Left lung (tissue), 1 donor: ENCODE data around the gene STARD10.

- PRO-cap = no peak
Observed at GRCh38 chr11:72243711-72244076, 282 bp downstream of the PHOX2A start.

GRCh38 chr11:72417830-72418511 is 16.4 kb downstream of the CLPB start:
- PRO-cap = no peak

DNA sequence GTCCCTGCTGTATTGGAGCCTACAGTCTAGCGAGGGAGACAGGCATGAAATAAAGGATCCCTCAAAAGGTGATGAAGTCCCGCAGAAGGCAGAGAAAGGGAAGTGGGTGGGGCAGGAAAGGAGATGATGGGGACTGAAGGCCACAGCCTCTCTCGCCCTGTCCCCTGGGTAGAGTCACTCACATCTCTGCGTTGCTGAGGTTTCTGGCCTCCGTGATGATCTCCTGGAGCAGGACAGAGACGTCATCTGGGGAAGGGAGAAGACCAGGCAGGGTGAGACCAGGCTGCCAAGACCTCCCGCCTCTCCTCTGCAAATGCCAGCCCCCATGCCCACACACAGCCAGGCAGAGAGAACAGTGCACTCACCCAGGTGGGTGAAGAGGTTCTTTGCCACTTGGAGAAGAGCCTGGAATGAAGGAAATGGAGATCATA is 89.0 kb downstream of the PDE2A start:
- PRO-cap = no peak

GRCh38 chr11:72606003-72606804 is 68.0 kb downstream of the PDE2A start:
- PRO-cap = no peak

DNA sequence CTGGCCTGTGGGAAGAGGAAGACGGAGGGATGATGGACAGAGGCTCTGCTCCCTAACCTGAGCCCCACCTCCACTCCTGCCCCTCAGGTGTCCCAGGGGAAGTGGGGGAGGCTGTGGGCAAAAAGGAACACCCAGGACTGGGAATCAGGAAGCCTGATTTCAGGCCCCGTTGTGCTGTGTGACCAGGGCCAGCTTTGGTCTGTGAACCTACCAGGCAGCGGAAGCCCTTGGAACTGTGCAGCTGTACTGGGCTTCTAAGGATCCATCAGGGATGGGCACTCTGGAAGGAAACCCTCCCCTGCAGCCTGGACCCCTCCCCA is 40.0 kb downstream of the PDE2A start:
- PRO-cap = no peak

DNA sequence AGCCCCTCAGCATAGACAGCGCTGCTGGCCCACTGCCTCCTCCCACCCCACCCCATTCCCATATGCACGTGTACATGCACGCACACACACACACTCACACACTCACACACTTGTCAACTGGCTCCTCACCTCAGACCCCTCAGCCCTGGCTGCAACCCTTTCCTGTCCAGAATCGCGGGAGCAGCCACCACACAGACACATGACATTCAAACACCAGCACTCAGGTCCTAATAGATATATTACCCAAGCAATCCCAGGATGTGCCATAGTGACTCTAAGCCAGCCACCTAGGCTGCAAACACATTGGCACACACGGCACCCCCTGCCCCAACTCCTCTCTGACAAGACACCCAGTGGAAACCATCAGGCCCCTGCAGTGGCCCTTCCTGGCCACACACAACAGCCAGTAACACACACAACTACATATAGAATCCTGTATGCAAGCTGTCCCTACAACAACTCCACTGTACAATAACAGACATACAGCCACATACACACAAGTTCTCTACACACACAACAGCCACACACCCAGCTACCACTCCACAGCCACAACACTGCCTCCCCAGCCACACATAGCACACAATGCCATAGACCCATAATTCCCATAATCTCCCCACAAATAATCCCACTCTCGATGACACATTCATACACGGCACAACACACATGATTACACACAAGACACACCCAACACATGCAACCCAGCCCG is 33.7 kb downstream of the PDE2A start:
- PRO-cap = no peak

- PRO-cap = no peak
Observed at GRCh38 chr11:72669873-72670548, 4.2 kb downstream of the PDE2A start.

DNA sequence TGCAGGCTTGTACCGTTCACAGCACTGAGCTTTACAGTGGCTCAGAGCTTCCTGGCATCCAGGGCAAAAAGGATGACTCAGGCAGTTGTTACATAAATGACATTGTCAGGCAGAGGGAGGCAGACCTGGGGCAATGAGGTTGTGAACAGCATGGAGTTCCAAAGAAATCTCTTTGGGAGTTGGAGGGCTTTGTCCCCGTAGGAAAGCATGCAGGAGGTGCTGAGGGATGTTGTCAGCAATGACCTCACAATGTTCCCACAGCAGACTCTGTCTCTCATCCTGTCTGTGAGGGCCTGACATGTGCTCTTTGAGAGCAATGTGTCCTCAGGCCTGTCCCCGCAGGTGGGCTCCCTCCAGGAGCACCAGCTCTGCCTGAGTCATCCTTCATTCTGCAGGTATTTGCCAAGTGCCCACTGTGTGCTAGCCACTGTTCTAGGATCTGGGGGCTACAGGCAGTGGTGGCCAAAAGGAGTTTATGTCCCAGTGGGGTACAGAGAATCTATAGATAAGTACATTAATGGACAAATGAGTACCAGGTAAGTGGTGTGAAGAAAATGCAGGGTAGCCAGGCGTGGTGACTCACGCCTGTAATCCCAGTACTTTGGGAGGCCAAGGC is 26.0 kb upstream of the PDE2A start:
- PRO-cap = no peak

GRCh38 chr11:72721519-72722004 is 30.6 kb downstream of the ARAP1 start:
- PRO-cap = bidirectional peak, plus-strand start at chr11:72721854, minus-strand start at chr11:72721516

GRCh38 chr11:72736159-72737132 is 15.8 kb downstream of the ARAP1 start:
- PRO-cap = bidirectional peak, plus-strand start at chr11:72736934, minus-strand start at chr11:72736529

DNA sequence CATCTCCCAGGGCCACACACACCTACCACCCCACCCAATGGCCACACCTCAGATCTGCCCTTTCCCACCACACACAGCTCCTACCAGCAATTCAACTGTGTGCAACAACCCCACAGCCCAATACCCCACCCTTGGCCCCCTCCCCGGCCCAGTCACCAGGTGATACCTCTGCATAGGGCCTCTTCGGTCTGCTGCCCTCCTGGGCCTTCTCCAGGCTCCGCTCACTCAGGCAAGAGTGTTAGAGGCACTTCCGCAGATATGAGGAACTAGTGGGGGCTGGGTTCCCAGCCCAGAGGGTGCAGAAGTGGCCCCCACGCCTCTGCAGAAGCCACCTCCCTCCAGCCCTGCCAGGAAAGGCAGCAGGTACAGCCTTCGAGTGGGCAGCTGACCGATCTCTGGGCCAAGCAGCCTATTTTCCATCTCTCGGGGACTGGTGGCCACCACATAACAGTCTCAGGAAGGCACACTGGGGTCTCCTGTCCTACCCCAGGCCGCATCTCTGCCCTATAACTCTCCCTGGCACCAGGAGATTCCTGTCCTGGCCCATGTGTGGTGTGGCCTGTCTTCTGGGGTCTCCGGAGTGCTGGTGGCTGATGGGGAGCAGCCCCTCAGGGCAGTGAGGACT is 13.3 kb downstream of the ARAP1 start:
- PRO-cap = bidirectional peak, plus-strand start at position 350 of the sequence, minus-strand start at position 219 of the sequence

DNA sequence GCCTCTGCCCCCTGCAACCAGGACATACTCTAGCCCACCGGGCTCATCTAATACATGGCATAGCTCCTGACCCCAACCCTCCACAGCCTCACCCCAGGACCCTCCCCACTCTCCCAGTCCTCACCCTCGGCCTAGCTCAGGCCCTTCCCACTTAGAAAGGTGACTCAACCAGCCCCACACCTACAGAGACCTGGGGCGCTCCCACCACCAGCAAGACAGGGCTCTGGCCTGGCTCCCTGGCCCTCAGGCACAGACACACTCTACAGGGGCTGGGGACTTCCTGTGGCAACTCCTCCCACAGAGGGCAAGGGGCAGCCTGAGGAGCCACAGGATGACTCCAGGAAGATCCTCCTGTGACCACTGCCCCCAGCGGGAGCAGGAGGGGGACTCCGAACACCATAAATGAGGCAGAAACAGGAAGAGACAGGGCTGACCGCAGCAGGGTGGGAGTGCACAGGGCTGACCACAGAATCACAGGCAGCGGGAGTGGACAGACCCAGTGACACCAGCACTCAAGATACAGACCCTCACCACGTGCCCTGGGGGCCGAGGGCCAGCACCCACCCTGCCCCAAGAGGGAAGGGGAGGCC is 10.9 kb downstream of the ARAP1 start:
- PRO-cap = no peak

GRCh38 chr11:72754314-72755450 is 2.5 kb upstream of the ARAP1 start:
- PRO-cap = no peak

GRCh38 chr11:72768448-72769029 is 16.3 kb upstream of the ARAP1 start:
- PRO-cap = no peak

GRCh38 chr11:72793206-72794564 is at the start of gene STARD10:
STARD10 (minus strand) TSS chr11:72794047.
- PRO-cap = bidirectional peak, plus-strand start at chr11:72793832, minus-strand start at chr11:72793621; bidirectional peak, plus-strand start at chr11:72794172, minus-strand start at chr11:72794015

DNA sequence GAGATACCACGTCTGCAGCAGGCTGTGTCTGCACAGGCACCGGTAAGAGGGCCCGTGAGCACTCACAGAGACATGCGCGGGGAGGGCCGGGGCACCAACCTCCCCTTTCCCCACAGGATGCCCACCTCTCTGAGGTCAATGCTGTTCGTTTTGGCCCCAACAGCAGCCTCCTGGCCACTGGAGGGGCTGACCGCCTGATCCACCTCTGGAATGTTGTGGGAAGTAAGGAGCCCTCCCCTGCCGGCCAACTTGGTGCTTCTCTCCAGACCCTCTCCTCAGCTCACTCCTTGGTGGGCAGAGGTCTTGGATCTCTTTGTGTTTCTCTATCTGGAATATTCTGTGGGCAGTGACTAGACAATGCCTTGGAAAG is 11.0 kb downstream of the ATG16L2 start:
- PRO-cap = no peak

- PRO-cap = no peak
Observed at GRCh38 chr11:73072765-73073335, 69.3 kb downstream of the FCHSD2 start.

DNA sequence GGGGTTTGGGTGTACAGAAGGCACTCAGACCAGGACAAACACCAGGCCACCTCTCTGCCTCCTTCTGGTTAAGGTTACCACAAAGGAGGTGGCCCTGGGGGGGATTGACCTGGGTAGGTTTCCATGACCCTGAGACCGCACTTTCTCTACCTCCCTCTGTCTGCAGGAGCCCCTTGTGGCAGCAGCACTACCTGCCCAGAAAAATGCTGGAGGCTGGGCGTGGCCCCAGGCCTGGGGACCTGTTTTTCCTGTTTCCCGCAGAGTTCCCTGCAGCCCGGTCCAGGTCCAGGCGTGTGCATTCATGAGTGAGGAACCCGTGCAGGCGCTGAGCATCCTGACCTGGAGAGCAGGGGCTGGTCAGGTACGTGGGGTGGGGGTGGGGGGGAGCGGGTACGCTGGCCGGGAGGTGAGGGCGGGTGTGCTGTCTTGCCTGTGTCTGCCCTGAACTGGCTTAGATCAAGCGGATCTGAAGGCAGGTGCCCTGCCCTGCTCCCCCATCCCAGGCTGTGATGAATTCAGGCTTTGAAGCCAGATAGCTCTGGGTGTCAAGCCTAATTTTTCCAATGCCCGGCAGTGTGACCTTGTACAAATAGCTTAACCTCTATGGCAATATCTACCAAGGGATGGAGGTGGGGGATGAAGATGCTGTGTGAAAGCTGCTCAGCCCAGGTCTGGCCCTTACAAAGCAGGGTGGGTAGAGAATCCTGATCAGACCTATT is 9.9 kb downstream of the P2RY2 start:
- PRO-cap = no peak

DNA sequence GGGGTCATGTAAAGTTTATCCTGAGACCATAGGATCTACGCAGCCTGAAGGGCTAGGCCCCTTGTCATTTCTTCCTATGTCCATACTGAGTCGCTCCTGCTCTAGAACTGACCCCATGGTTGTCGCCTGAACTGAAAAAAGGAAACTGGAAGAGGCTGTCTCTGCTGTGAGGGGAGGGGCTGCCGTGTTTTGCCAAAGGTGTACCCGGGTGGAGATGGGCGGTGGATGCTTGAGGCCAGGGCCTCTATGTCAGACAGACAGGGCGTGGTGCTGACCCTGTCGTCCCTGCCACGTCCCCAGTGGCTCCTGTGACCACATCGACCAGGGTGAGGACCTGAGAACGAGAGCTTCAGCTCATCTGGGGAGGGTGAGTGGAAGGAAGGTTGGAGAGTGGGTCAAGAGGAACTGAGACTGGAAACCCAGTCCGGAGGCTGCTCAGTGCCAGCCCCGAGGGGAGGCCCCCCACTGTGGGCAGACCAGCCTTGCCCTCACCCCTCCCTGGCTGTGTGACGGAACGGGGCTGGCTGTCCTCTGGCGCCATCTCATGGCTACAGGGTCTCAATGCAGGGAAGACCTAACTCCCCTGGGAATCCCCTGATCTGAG is 17.1 kb downstream of the P2RY6 start:
- PRO-cap = bidirectional peak, plus-strand start at position 352 of the sequence, minus-strand start at position 109 of the sequence

DNA sequence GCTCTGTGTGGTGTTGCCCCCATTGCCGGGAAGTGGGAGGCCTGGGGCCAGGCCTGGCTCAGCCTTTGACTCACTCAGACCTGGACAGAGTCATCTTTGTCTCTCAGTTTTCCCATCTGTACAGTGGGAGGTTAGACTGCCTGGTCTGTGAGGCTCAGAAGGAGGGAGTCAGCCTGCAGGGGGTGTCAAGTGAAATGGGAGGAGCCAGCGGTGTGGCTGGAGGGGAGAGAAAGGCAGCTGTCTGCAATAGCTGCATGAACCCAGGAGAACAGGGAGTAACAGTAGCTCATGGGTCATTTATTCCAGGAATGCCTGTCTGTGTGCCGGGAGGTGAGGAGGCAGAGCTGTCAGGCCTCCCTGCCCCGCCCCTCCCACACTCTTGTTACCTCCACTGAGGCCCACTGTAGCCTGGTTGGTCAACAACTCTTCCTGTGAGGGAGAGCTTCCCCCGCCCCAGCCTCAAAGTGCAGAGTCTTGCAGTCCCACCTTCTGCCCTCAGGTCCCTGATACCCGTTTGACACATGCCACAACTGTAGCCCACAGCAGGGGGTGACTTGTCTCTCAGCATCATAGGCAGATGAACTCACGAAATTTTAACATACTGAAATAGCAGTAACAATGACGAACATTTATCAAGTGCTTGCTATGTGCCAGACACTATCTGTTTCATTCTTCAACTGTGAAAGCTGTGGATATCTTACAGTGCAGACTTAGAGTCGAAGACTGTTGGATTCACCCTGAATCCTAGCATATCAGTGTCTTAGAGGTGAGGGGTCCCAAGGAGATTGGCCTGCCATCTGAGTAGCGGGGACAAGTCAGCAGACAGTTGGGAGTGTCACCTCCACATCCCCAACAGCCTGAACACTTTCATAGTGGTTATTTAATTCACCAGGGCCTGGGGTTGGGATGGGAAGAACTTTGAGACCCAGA is 6.6 kb downstream of the ARHGEF17 start:
- PRO-cap = no peak